Right lobe of liver (tissue), 4 donors: ENCODE measurements around the genes WLS, LRRC40, SRSF11 and TYW3.

GRCh38 chr1:67766116-67766811, 67.0 kb downstream of the GNG12 start:
- PRO-cap, 4 experiments: no peak in any of the 4 experiments
- RAMPAGE, long total RNA, 2 experiments: no peak in any of the 2 experiments

GRCh38 chr1:67766855-67767638, 66.2 kb downstream of the GNG12 start:
- PRO-cap, 4 experiments: peak in 1 of 4 experiments; most common minus-strand start chr1:67767027 (in 1)
- RAMPAGE, long total RNA, 2 experiments: no peak in any of the 2 experiments

- PRO-cap, 4 experiments: no peak in any of the 4 experiments
- RAMPAGE, long total RNA, 2 experiments: no peak in any of the 2 experiments
These were observed 55.7 kb downstream of the GNG12 start for GRCh38 chr1:67777565-67778034.

DNA sequence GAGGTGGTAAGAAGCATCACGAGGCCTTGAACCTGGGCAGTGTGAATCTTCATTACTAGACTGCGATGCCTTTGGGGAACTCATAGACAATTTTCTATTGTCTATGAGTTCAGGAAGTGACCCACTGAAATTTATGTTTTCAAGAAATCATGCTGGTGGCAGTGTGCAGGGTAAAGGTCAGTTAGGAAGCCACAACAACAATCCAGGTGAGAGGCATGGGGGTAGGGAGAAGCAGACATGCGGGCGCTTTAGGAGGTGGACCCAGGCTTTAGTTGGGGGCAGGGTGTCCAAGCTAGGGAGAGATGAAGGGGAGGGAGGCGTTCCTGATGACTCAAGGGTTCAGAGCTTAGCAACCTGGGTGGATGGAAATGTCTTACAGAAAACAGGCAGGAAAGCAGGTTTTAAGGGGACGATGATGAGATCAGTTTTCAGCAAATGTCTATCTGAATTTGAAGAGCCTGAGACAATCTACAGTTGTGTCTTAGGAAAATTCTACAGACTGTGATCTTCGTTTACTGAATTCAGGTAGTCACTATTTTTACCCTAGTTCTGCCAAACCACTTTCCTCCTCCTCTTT, 14.3 kb downstream of the GNG12 start:
- PRO-cap, 4 experiments: peak in 1 of 4 experiments; most common plus-strand start position 209 of the sequence (in 1)
- RAMPAGE, long total RNA, 2 experiments: no peak in any of the 2 experiments

DNA sequence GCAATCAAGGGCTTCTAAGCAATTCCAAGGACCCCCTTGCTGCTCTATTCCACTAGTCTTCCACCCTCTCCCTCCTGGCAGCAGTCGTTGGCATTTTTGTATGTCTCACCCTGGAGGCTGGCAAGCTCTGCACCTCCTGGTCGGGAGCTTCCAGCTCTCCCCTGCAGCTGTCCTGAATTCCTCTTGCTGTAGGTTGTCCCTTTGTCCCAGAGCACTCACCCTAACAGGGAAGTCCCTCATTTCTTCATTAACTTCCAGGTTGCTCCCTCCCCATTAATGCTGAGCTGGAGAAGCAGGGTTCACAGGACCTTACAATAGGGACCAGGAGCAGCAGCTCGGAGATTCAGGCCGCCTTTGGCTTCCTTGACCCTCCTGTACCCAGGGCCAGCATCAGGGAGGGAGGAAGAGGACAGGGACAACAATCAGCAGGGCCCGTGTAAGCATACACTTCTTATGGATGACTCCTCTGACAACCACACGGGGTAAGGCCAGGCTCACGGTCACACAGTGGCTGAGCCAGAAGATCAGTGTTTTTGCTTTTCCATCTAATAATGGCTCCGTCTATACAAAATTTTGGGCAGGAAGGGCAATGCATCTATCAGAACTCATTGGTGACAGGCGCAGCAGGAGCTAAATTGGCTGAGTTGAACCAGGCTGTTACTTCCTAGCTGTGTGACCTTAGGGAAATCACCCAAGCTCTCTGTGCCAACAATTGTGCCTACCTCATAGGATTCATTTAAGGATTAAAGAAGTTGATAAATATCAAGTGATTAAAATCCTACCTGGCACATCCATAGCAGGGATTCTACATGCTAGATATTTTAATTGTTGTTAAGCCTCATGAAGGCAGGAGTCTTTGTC, 65.6 kb upstream of the DIRAS3 start:
- PRO-cap, 4 experiments: no peak in any of the 4 experiments
- RAMPAGE, long total RNA, 2 experiments: no peak in any of the 2 experiments

GRCh38 chr1:68174084-68174710, 58.1 kb downstream of the WLS start:
- PRO-cap, 4 experiments: no peak in any of the 4 experiments
- RAMPAGE, long total RNA, 2 experiments: no peak in any of the 2 experiments

- PRO-cap, 4 experiments: peak in 4 of 4 experiments; most common plus-strand start chr1:68231723 (in 2); most common minus-strand start chr1:68231791 (in 3)
- RAMPAGE, long total RNA, 2 experiments: no peak in any of the 2 experiments
These were observed 620 bp downstream of the WLS start for GRCh38 chr1:68231666-68232139.

DNA sequence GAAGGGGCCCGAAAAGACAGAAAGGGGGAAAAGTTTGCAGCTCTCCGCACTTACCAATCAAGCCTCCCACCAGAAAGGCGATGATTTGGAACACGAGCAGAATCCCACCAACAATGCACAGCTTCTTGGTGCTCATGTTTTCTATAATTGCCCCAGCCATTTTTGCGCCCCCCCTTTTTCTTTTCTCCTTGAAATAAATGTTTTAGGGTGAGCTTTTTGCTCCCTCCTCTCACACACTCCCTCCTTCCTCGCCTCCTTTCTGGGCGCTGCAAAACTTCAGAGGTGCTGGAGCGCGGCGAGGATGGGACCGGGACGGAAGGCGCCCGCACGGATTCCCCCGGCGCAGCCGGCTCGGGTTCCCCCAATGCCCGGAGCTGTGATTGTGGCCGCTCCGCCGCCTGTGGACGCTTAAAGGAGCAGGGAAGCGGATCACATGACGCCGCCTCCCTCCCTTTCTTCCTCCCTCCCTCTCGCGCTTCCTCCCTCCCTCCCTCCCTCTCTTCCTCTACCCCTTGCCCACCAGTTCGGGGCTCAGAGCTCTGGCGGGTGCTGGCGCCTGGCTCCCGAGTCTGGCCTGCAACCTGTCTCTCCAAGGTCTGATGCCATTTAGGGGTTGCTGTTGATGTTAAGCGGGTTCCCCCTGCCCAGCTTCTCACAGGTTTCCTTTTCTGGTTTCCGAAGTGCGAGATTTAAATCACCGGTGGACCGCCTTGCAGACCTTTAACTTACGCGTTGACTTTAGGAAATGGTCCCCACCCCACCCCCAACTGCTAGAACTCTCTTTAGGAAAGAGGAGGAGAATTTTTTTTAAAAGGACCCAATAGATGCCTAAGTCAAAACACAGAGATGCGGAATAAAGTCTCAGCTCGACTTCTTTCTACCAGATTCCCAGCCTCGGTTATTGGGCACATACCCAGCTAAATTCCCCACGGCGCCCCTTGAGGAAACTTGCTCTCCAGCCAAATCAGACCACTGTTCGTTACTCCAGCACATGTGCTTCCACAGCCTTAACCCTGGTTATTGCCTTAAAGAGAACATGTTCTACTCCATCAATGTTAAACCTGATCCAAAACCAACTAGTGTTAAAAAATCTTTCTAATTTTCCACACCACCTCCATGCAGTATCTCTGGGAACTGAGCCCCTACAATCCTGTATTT, at the start of gene WLS:
Gene WLS (minus strand): TSS at position 384 of the 1,158 bp plus-strand sequence.
- PRO-cap, 4 experiments: peak in 4 of 4 experiments; most common plus-strand start position 522 of the sequence (in 4); most common minus-strand start position 382 of the sequence (in 4)
- RAMPAGE, long total RNA, 2 experiments: start-site peak on the minus strand in 2 of 2 experiments, centred at positions 376 to 383 of the sequence, 53 to 59 reads per replicate

- PRO-cap, 4 experiments: peak in 4 of 4 experiments; most common plus-strand start chr1:70205739 (in 2); most common minus-strand start chr1:70205522 (in 2)
- RAMPAGE, long total RNA, 2 experiments: start-site peak on the plus strand in 2 of 2 experiments, at chr1:70205724-70205745 at its widest, 120 to 127 reads per replicate; start-site peak on the minus strand in 2 of 2 experiments, at chr1:70205538-70205567 at its widest, 597 to 1,108 reads per replicate
These were observed at the start of gene LRRC40 for GRCh38 chr1:70205127-70206357. Gene LRRC40, minus strand, starts transcription at chr1:70205579.

- PRO-cap, 4 experiments: peak in 4 of 4 experiments; most common plus-strand start chr1:70221448 (in 2); most common minus-strand start chr1:70221305 (in 3)
- RAMPAGE, long total RNA, 2 experiments: no peak in any of the 2 experiments
These were observed at the start of gene SRSF11 for GRCh38 chr1:70221186-70222435. Gene SRSF11, plus strand, starts transcription at chr1:70221380.

DNA sequence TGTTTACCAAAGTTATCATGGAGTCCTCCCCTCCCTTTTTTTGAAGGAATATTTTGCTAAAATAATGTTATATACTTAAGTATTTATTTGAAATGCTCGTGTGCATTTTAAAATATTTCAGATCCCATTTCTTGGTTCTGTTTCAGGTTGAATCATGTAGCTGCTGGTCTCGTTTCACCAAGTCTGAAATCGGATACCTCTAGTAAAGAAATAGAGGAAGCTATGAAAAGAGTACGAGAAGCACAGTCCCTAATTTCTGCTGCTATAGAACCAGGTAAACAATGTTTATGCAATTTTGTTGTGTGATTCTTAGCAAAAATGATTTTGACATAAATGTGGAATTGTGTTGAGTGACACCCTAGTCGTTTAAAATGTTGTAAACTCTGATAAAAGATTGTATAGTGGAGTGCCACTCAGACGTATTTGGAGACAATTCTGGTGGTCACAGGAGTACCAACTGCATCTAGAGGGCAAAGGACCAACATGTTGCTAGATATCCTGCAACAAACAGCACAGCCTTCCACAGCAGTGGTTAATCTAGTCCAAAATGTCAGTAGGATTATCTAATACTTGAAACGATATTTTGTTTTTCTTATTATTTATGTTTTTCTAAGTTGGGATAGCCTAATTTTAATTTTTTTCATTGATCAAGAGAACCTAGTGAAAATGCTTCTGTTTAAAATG, 16.2 kb downstream of the SRSF11 start:
- PRO-cap, 4 experiments: no peak in any of the 4 experiments
- RAMPAGE, long total RNA, 2 experiments: no peak in any of the 2 experiments

- PRO-cap, 4 experiments: no peak in any of the 4 experiments
- RAMPAGE, long total RNA, 2 experiments: no peak in any of the 2 experiments
These were observed 877 bp upstream of the CTH start for GRCh38 chr1:70410290-70410492.

DNA sequence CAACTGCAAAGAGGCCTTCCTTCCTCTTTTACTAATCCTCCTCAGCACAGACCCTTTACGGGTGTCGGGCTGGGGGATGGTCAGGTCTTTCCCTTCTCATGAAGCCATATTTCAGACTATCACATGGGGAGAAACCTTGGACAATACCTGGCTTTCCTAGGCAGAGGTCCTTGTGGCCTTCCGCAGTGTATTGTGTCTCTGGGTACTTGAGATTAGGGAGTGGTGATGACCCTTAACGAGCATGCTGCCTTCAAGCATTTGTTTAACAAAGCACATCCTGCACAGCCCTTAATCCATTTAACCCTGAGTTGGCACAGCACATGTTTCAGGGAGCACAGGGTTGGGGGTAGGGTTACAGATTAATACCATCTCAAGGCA, 49.8 kb downstream of the CTH start:
- PRO-cap, 4 experiments: no peak in any of the 4 experiments
- RAMPAGE, long total RNA, 2 experiments: no peak in any of the 2 experiments

DNA sequence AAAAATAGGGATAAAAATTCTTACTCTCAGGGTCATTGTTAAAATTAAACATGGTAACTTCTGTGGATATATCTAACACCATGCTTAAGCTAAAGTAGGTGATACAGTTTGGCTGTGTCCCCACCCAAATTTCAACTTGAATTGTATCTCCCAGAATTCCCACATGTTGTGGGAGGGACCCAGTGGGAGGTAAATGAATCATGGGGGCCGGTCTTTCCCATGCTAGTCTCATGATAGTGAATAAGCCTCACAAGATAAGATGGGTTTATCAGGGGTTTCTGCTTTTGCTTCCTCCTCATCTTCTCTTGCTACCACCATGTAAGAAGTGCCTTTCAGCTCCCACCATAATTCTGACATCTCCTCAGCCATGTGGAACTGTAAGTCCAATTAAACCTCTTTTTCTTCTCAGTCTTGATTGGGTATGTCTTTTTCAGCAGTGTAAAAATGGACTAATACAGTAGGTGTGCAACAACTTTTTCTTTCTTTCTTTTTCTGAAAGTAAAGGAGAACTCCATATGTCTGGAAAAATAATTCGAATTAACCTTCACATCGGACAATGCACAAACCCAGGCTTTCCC, 100.4 kb downstream of the PTGER3 start:
- PRO-cap, 4 experiments: no peak in any of the 4 experiments
- RAMPAGE, long total RNA, 2 experiments: no peak in any of the 2 experiments

DNA sequence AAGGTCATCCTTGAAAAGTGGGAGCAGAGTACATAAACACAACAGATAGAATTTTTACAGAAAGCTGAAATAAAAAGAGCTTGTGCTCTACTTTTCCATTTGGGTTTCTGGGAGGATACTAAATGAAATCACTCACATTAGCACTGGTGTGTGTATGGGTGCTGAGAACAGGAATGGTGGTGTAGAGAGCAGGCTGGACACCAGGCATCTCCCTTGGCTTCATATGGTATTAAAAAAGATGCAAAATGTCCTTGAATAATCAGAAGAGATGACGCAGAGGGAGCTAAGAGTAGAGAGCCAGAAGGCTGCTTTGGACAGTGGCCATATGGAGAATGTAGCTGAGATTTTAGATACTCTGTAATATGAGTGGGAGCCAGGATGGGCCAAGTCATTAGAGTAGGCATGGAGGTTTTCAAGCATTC, 112.3 kb upstream of the ZRANB2 start:
- PRO-cap, 4 experiments: no peak in any of the 4 experiments
- RAMPAGE, long total RNA, 2 experiments: no peak in any of the 2 experiments

GRCh38 chr1:71404396-71405132, 323.7 kb upstream of the ZRANB2 start:
- PRO-cap, 4 experiments: no peak in any of the 4 experiments
- RAMPAGE, long total RNA, 2 experiments: no peak in any of the 2 experiments

GRCh38 chr1:71926427-71927158, 355.7 kb downstream of the NEGR1 start:
- PRO-cap, 4 experiments: no peak in any of the 4 experiments
- RAMPAGE, long total RNA, 2 experiments: no peak in any of the 2 experiments

DNA sequence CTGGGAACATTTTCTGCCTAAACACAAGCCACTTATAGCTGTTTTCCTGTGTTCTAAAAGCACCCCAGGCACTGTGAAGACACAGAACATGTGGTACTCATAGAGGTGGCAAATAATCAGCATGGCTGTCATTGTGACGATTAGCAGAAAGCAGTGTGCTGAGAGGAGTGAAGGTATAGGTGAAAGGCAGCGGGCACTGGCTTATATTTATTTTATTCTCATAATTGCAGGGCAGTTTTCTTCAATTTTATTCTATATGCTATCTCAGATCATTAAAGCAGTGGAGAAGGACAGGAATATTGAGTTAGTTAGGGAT, 119.5 kb downstream of the LRRC53 start:
- PRO-cap, 4 experiments: no peak in any of the 4 experiments
- RAMPAGE, long total RNA, 2 experiments: no peak in any of the 2 experiments

DNA sequence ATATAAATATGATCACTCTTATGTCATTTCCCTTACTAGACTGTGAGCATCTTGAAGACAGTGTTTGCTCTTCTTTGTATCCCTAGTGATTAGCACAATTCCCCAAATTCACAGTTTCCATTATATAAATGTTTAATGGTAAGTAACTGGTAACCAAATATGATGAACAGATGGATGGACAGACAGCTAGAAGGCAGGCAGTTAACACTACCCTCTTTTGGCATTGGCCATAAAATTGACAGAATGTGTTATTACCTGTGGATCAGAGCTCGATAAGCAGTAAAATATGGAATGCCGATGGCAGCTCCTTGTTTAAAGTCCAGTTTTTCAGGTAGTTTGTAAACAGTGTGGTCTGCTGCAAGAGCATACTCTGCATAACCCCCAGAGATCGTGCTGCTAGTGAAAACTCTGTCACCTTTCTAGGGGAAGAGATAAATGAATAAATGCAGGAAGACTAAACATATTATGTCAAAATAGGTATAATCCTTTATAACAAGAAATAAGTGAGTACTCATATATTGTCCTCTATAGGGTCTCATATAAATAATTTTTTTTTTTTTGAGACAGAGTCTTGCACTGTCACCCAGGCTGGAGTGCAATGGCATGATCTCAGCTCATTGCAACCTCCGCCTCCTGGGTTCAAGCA, 13.8 kb downstream of the CRYZ start:
- PRO-cap, 4 experiments: no peak in any of the 4 experiments
- RAMPAGE, long total RNA, 2 experiments: start-site peak on the minus strand in 2 of 2 experiments, centred at position 319 of the sequence, 174 to 195 reads per replicate

GRCh38 chr1:74732932-74733721, at the start of gene TYW3:
Gene TYW3, plus strand, starts transcription at chr1:74733152.
- PRO-cap, 4 experiments: peak in 4 of 4 experiments; most common plus-strand start chr1:74733317 (in 3); most common minus-strand start chr1:74733010 (in 4)
- RAMPAGE, long total RNA, 2 experiments: start-site peak on the plus strand in 2 of 2 experiments, at chr1:74733162-74733314 at its widest, 16 to 248 reads per replicate; start-site peak on the minus strand in 2 of 2 experiments, at chr1:74732984-74733043 at its widest, 578 to 1,292 reads per replicate